IMR-90 (cell line): ENCODE measurements around a stretch of chr6.

DNA sequence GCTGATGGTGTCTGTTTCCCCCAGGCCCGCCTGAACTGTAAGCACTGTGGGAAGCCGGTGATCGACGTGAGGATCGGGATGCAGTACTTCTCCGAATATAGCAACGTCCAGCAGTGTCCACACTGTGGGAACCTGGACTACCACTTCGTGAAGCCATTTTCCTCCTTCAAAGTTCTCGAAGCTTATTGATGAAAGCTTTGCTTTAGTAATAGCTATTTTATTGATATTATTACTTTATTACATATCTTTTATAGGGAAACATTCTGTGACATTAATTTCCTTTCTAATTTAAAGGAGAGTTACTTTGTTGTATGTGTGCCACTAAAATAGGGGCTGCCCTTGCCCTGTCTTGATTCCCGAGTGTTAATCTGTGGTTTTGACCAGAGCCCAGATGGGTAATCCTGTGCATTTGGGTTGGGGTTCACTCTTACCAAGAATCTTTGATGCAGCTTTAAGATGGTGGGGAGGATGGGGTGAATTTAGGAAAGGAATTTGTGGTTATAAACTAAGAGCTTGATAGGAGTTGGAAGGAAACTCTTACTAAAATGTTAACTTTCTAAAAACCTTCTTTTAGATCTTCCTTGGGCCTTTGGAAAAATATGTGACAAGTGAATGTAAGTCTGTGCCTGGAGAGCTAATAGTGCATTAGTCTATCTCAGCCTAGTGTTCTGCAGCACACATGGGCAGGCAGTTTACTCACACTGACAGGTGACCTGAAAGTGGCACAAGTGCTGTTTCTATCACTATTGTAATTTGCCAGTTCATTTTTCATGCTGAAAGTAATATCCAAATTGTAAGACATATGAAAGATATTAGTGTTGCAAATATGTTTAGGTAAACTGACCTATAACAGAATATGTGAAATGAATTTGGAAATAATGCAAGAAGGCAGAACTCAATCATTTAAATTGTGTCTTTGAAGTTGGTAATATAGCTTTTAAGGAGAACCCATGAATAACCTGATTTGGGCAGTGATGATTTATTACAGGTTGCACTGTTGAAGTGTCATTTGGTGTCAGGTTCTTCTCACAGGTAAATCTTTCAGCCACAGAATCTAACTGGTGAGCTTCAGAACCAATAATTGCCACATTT, 42.4 kb downstream of the HECA start:
- RRBS, result no CpG with 5 or more reads among the region's 10 CpGs
CAGE:
- cytosol, long polyA plus RNA, result no peak
- long polyA plus RNA, result no peak
- nucleus, long polyA plus RNA, result no peak

DNA sequence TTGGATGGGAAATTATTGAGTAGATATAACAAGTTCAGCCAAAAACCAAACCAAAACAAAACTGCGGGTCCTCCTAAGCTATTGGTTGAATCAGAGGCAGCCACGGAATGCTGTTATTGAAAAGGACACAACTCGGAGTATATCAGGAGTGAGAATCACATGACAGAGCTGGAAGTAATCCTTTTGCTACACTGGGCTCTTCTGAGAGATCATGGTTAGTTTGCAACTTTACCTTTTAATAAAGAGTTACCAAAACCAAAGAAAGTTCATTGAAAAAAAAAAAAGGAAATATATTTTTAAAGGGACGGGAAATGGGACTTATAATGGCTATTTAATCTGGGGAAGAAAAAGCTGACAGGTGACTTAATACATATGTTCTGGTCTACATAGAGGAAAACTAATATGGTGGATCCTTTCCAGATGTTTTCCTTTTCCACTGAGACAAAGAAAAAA, 6.9 kb upstream of the CITED2 start:
- RRBS, result no CpG with 5 or more reads among the region's 4 CpGs
CAGE:
- cytosol, long polyA plus RNA, result no peak
- long polyA plus RNA, result no peak
- nucleus, long polyA plus RNA, result no peak

- RRBS, result no CpG with 5 or more reads among the region's 3 CpGs
CAGE:
- cytosol, long polyA plus RNA, result no peak
- long polyA plus RNA, result no peak
- nucleus, long polyA plus RNA, result no peak
These were observed 67.7 kb upstream of the CITED2 start for GRCh38 chr6:139442112-139442499.

GRCh38 chr6:139505391-139505654, 130.9 kb upstream of the CITED2 start:
- RRBS, result no CpG with 5 or more reads among the region's 6 CpGs
CAGE:
- cytosol, long polyA plus RNA, result no peak
- long polyA plus RNA, result no peak
- nucleus, long polyA plus RNA, result no peak

- RRBS, result no CpG with 5 or more reads among the region's 10 CpGs
CAGE:
- cytosol, long polyA plus RNA, result no peak
- long polyA plus RNA, result no peak
- nucleus, long polyA plus RNA, result no peak
These were observed 175.8 kb upstream of the CITED2 start for GRCh38 chr6:139550189-139550728.

GRCh38 chr6:139748564-139749202, 374.2 kb upstream of the CITED2 start:
- RRBS, result no CpG with 5 or more reads among the region's 6 CpGs
CAGE:
- cytosol, long polyA plus RNA, result no peak
- long polyA plus RNA, result no peak
- nucleus, long polyA plus RNA, result no peak

GRCh38 chr6:139853143-139853771, 478.8 kb upstream of the CITED2 start:
- RRBS, result no CpG with 5 or more reads among the region's 3 CpGs
CAGE:
- cytosol, long polyA plus RNA, result no peak
- long polyA plus RNA, result no peak
- nucleus, long polyA plus RNA, result no peak

GRCh38 chr6:139888795-139889189, 514.3 kb upstream of the CITED2 start:
- RRBS, result no CpG with 5 or more reads among the region's 3 CpGs
CAGE:
- cytosol, long polyA plus RNA, result no peak
- long polyA plus RNA, result no peak
- nucleus, long polyA plus RNA, result no peak

GRCh38 chr6:139981806-139982186, 607.3 kb upstream of the CITED2 start:
- RRBS, result no CpG with 5 or more reads among the region's 5 CpGs
CAGE:
- cytosol, long polyA plus RNA, result no peak
- long polyA plus RNA, result no peak
- nucleus, long polyA plus RNA, result no peak

GRCh38 chr6:140388879-140389303, 1014.4 kb upstream of the CITED2 start:
- RRBS, result no CpG with 5 or more reads among the region's 3 CpGs
CAGE:
- cytosol, long polyA plus RNA, result no peak
- long polyA plus RNA, result no peak
- nucleus, long polyA plus RNA, result no peak

GRCh38 chr6:141212226-141212837, 920.4 kb upstream of the GJE1 start:
- RRBS, result no CpG with 5 or more reads among the region's 3 CpGs
CAGE:
- cytosol, long polyA plus RNA, result no peak
- long polyA plus RNA, result no peak
- nucleus, long polyA plus RNA, result no peak

DNA sequence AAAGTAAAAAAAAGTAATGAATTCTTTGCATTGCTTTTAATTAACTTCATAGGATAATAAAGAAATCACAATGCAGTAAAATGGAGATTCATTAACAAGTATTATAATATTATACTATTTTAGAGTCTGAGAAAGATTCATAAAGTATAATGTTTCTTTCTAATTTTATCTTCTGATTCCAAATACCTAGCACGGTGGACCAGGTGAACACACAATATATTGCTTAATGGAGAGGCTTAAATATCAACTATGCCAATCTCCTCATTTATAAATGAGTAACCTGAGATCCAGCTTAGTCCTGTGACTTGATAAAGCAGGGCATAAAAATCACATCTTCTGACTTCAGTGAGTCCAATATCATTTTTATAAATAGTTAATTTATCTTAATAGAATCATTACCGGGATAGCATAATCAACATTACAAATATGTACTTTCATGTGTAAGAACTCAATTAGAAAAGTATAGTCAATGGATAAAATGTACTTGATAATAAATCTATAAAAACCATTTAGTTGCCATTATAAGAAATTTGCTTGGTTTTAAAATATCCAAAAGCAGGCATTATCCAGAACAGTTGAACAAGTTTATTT, 144.4 kb upstream of the GJE1 start:
- RRBS, result no CpG with 5 or more reads among the region's 2 CpGs
CAGE:
- cytosol, long polyA plus RNA, result no peak
- long polyA plus RNA, result no peak
- nucleus, long polyA plus RNA, result no peak

- RRBS, result no CpG with 5 or more reads among the region's 2 CpGs
CAGE:
- cytosol, long polyA plus RNA, result no peak
- long polyA plus RNA, result no peak
- nucleus, long polyA plus RNA, result no peak
These were observed 94.0 kb downstream of the ADGRG6 start for GRCh38 chr6:142395583-142396484.

DNA sequence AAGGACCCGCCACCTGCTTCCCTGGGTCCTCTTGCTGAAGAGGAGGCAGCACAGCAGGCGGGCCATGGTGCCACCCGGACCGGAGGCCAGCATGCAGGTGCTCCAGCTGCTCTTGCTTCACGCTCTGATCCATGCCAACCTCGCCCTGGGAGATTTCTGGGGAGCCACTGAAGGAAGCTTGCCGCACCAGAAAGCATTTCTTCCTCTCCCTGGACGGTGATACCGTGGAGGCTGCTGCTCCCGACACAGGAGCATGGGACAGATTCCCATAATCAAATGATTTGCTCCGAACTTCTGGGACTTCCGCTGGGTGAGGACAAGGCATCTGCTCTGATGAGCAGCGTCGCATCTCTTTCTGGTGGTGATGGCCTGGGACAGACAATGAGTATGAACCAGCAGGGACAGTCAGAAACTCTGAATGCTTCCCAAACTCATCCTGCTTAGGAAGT, 173.6 kb downstream of the HIVEP2 start:
- RRBS, result no CpG with 5 or more reads among the region's 14 CpGs
CAGE:
- cytosol, long polyA plus RNA, result no peak
- long polyA plus RNA, result no peak
- nucleus, long polyA plus RNA, result no peak

GRCh38 chr6:142784198-142784678, 160.7 kb downstream of the HIVEP2 start:
- RRBS, result no CpG with 5 or more reads among the region's 4 CpGs
CAGE:
- cytosol, long polyA plus RNA, result no peak
- long polyA plus RNA, result no peak
- nucleus, long polyA plus RNA, result no peak

GRCh38 chr6:142858949-142859432, 86.0 kb downstream of the HIVEP2 start:
- RRBS, result no CpG with 5 or more reads among the region's 4 CpGs
CAGE:
- cytosol, long polyA plus RNA, result no peak
- long polyA plus RNA, result no peak
- nucleus, long polyA plus RNA, result no peak

DNA sequence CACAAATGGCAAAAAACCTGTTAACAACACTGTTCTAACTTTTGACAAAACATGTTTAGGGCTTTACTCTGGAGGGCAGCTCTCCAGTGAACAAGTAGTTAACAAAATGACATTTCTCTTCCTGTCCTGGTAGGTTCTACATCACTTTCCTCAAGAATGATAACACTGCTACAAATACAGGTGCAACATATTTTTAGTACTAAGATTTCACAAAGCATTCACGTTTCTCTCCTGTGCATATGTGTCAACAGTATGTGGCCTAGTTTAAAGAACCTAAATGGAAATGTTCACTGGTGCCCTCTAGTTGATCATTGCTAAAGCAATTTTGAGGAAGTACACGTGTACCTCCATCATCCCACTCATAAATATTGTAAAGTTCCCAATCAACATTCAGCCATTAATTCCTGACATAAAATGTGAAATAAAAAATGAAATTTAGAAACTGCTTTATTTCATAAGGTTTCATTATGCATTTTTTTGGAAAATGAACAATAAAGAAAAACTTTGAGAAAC, 58.2 kb downstream of the HIVEP2 start:
- RRBS, result no CpG with 5 or more reads among the region's 2 CpGs
CAGE:
- cytosol, long polyA plus RNA, result no peak
- long polyA plus RNA, result no peak
- nucleus, long polyA plus RNA, result no peak

- RRBS, result no CpG with 5 or more reads among the region's 5 CpGs
CAGE:
- cytosol, long polyA plus RNA, result no peak
- long polyA plus RNA, result no peak
- nucleus, long polyA plus RNA, result no peak
These were observed 28.9 kb downstream of the HIVEP2 start for GRCh38 chr6:142915722-142916906.

DNA sequence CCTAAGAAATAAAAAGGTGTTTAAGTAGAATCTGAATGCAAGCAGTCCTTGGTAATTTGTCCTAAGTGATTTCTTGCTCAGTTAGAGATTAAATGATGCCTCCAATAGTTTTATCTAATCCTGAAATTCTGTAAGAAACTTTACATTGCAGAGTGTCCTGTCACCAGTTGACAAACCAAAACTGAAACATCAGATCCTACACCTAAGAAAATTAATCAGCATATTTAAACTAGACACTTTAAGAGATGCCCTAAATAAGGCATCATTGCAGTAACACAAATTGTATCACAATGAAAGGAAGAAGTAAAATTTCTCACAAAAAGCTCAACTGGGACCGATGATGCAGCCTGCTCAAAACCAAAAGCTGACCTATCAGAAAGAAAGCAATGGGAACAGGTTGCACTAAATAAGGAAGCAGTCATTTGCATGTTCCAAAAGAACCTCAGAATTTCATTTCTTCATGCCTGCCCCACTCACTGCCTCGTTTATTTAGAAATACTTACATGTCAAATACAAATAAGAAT, 12.2 kb downstream of the HIVEP2 start:
- RRBS, result no CpG with 5 or more reads among the region's 2 CpGs
CAGE:
- cytosol, long polyA plus RNA, result no peak
- long polyA plus RNA, result no peak
- nucleus, long polyA plus RNA, result no peak

- RRBS, result no CpG with 5 or more reads among the region's 6 CpGs
CAGE:
- cytosol, long polyA plus RNA, result no peak
- long polyA plus RNA, result no peak
- nucleus, long polyA plus RNA, result no peak
These were observed 10.1 kb downstream of the HIVEP2 start for GRCh38 chr6:142934755-142935322.